Camera-type eye (tissue), 1 donor: Measurements from ENCODE around the gene NHERF2.

- RAMPAGE, long total RNA, result no peak
Measured at GRCh38 chr16:1500675-1501035, 7.5 kb downstream of the TELO2 start.

- RAMPAGE, long total RNA, result no peak
Measured at GRCh38 chr16:1537662-1538457, 4.4 kb downstream of the TMEM204 start.

DNA sequence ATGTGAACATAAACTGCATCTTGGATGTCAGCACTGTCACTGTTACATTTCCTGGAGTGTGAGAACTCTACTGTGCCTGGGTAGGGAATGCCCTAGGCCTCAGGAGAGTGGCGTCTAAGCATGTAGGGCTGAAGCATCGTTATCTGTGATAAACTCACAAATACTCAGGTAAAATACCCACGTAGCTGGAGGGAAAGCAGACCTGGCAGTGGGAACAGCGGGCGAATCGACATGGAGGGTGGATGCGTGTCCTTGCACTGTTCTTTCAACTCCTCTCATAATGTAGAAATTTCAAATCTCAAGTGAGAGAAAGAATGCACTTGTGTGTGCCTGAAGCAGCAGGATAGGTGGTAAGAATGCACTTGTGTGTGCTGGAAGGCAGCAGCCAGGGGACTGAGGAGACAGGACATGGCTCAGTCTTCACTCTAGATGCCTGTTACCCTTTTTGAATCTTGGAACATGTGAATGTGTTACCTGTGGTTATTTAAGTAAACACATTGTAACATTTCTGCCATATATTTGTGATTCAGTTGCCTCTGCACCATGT is 10.4 kb downstream of the IFT140 start:
- RAMPAGE, long total RNA, result no peak

DNA sequence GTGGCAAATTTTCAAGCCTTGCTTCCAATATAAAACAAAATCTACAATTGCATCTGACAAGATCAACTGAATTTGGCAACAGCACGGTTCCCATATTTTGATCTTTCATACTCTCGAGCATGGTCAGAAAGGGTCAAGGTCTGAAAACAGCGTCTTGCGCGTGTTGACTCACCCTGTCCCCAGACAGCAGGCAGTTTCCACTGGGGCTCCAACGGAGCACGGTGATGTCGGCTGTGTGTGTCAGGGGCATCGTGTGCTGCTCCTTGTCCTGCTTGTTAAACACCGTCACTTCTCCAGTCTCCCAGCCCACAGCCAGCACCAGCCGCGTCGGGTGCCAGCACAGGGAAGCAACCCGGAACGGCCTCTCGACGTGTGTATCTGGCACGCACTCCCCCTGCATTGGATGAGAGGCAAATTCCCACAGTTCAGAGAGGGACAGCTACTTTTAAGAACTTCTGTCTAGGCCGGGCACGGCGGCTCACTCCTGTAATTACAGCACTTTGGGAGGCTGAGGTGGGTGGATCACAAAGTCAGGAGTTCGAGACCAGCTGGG is 9.6 kb downstream of the IFT140 start:
- RAMPAGE, long total RNA, result no peak

DNA sequence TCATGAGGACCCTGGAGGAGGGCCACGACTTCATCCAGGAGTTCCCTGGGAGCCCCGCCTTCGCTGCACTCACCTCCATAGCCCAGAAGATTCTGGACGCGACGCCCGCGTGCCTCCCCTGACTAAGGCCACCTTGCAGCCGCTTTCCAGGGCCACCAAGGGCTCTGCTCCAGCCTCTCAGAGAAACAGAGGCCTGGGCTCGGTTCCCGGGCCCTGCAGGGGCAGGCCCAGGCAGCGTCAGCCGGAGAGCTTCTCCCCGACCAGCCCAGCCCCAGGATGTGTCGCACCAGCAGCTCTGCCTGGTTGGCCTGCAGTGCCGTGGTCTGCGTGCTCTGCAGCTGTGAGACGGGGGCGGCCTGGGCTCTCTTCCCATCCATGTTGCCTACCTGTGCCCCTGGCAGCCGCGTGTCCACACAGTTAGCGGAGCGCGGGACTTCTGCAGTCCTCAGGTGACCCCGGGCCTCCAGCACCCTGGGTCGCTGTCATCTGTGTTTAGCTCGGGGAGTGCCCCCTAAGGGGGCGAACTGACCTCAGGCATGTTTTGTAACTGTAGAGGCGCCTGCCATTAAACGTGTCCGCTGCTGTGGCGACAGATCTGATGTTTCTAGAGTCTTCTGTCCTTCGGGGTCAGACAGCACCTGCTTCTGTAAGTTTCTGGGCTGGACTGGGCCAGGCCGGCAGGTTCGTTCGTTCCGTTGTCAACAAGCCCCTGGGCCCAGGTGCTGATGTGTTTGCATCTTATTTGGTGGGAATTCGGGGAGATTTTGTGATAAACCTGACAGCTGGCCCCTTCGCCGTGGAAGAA is 4.7 kb downstream of the IGFALS start:
- RAMPAGE, long total RNA, result no peak

GRCh38 chr16:1819585-1820085 is 7.0 kb downstream of the HAGH start:
- RAMPAGE, long total RNA, result no peak

- RAMPAGE, long total RNA, result no peak
Measured at GRCh38 chr16:1825801-1826015, 917 bp downstream of the HAGH start.

DNA sequence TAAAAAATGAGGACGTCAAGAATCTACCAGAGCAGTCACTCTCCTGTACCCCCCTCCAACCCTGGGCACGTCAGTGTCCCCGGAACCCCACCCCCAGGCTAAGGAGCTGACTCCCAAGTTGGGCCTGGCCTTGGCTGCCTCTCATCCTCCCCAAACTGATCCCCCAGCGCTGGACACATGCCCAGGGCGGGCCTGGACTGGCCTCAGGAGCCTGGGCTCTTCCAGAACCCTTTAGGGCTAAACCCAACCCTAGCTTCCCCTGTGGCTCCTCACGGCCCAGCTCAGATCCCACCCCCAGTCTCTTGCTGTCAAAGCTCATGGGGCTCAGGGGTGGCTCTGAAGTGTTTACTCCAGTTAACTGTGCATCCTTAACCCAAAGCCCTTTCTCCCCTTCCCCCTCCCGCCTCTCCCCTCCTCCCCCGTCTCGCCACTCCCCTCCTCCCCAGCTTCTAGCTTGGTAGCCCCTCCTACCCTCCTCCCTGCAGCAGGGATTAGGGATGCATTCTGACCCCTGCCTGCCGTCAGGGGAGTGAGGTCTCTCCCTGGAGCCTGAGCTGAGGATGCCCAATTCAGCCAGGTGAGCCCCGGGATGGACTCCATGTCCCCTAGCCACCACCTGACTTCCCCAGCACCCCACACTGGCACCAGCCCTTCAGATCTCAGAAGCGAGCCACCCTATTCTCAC is 1.7 kb downstream of the HS3ST6 start:
- RAMPAGE, long total RNA, result no peak

GRCh38 chr16:1917839-1918224 is 383 bp downstream of the HS3ST6 start:
- RAMPAGE, long total RNA, result no peak

- RAMPAGE, long total RNA, result no peak
Measured at GRCh38 chr16:1940102-1941228, 2.5 kb downstream of the MSRB1 start.

GRCh38 chr16:1981797-1982987 is 923 bp upstream of the NOXO1 start:
- RAMPAGE, long total RNA, result no peak

DNA sequence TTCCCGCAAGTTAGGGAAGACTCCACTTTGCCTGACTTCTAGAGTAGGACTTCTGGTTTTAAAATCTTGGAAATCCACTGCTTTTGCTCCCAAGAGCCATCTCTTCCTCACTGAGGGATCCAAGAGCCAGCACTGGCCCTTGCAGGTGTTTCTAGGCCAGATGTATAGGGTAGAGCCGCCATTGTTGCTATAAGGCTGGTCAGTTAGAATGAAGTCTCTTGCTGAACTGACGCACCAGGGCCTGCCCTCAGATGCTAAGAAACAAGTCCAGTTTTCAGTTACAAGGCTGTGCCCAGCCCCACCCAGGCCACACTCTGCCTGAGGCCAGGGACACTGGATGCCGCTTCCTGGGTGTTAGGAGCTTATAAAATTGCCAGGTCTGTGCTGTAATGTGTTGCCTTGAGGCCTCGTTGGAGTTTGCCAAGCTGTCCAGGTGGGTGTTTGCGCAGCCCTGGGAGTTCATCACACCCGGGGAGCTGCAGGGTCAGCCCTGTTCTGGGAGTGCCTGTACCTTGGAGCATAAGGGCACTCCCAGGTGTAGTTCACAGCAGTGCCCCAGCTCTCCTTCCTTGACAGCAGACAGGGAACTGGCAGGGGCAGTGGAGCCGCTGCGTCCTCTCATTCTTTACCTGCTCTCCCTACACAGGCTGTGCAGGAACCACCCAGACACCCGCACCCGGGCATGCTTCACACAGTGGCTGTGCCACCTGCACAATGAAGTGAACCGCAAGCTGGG is 1.4 kb downstream of the GFER start:
- RAMPAGE, long total RNA, result no peak

DNA sequence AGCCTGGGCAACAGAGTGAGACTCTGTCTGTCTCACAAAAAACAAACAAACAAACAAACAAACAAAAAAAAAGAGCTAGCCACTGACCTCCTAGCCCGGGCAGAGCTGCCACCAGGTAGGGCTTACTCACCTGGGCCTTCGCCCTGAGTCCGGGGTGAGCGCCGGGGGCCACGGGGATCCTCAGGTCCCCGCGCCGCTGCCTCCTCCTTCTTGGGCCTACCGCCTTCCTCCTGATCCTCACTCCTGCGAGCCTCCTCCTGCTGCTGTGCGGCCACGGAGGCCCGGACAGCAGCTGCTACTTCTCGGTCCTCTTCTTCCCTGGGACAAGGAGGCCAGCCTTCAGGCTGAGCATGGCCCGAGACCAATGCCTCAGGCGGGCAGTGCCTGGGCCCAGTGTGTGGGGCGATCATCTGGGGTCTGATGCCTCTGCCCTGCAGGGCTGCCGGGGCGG is 11.1 kb downstream of the SYNGR3 start:
- RAMPAGE, long total RNA, result no peak

DNA sequence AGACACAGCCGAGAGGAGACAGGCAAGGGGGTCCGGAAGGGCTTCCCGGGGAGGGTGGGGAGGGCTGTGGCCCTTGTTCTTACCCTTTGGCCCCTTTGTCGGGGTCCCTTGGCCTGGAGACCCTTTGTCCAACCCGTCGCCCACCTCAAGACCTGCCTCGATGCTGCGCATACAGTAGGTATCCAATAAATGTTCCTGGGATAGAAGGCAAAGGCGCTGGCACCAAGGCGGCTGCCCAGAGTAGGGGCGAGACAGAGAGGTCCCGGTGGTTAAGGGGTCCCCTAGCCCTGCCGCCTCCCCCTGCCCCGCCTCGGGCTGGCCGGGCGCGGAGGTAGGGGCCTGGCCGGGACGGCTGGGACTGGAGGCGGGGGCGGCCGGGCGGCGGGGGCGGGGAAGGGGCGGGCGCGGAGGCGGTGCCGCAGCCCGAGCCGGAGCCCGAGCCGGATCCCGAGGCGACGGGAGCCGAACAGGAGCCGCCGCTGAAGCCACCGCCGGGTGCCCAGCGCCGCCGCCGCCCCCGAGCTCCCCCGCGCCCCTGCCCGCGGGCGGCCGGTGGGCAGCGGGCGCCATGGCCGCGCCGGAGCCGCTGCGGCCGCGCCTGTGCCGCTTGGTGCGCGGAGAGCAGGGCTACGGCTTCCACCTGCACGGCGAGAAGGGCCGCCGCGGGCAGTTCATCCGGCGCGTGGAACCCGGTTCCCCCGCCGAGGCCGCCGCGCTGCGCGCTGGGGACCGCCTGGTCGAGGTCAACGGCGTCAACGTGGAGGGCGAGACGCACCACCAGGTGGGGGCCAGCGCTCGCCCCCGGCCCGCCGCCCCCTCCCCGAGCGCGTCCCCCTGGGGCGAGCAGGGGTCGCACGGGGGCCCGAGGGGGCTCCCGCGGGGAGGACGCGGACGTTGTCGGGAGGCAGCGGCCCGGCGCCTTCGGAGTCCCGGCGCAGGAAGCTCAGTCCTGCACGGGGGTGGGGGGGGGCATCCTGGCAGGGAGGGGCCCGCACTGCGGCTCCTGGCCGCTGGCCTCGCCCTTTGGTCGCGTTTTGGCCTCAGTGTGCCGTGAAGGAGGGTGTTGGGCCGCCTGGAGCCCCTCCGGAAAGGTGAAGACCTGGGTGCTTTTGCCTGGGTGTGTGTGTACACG is at the start of gene NHERF2:
TSS of gene NHERF2 (plus strand) at position 465 of the 1,132 bp plus-strand sequence.
- RAMPAGE, long total RNA, result no peak

- RAMPAGE, long total RNA, result no peak
Measured at GRCh38 chr16:2027570-2028099, 933 bp downstream of the NHERF2 start.

- RAMPAGE, long total RNA, result no peak
Measured at GRCh38 chr16:2028644-2029842, 2.3 kb downstream of the NHERF2 start.

DNA sequence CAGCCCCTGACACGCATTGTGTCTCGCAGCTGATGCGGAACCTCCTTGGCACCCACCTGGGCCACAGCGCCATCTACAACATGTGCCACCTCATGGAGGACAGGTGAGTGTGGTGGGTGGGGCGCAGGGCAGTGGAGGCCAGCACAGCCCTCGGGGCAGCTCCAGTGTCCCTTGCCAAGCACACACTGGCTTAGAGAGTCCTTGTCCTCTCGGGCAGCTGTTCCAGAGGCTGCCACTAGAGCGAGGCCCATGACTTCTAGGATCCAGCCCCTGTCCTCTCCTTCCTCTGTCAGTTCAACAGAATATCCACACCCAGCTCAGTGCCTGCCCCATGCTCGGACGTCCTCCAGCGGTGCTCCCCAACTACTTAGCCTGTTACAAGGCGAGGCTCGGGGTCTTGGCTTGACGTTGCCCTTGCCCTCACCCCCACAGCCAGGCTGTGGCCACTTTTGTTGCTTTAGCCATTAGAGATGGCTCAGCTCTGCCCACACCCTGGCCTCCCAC is 9.3 kb downstream of the TSC2 start:
- RAMPAGE, long total RNA, result no peak

GRCh38 chr16:2087904-2088867 is 40.4 kb downstream of the TSC2 start:
- RAMPAGE, long total RNA, result no peak

DNA sequence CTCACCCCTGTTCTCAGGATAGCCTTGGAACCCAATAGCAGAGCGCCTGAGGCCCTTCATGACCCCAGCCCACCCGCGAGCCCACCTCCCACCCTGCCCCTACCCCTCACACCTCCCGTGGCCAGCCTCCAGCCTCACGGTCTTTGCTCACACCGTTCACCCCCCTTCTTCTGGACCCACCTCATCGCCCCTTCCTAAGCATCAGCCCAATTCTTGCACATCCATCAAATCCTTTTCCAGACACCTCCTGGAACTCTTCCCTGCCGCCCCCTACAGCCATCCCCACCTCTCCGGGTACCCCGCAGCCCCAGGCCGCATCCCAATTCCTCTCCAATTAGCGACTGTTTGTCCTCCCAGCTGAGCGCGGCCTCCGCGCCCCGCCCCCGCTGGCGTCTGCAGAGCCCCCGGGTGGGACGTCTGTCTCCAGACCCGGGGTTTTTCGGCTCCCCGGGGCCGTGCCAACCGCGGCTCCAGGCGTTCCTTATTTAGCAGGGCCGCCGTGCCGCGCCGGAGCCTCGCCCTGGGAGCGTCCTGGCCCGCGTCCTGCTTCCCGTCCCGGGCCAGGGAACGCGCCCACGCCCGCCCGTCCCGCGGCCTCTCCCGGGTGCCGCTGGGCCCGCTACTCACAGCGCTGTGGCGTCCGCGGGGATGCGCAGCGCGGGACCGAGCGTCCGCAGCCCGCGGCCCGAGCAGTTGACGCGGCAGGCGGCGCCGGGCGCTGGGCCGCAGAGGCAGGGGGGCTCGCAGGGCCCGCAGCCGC is 670 bp downstream of the PKD1 start:
- RAMPAGE, long total RNA, result no peak

GRCh38 chr16:2174549-2175141 is 19.1 kb downstream of the TRAF7 start:
- RAMPAGE, long total RNA, result no peak